SEM (cell line): ENCODE measurements around the gene PTPRZ1.

GRCh38 chr7:116955681-116956501 is 2.6 kb downstream of the ST7 start:
- PRO-cap = no peak

DNA sequence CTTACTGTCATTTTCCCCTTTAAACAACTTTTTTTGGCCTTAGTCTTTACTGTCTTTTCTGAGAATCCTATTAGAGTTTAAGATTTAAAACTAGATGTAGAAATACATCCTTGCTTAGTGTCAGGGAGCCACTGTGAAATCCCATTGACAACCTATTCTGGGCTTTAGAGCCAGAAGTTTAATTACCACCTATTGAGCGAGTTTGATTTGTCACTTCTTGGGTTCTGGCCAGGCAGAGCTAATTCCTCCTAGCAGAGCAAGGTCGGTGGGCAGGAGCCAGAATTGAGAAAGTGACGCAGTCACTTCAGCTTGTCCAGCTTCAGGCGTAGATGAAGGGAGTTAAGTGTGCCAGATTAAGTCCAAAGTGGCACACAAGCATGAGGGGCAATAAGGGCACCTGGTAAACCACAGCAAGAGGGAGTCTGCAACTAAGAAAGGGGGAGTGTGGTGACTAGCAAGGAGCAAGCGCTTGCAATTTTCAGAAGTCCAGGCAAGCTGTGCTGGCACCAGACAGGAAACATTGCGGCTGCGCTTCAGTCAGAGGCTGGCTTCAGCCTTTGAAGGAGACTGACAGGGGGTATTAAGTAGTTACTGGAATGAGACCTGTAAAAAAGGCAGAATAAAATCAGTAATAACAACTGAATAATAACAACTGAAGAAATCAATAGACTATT is 119.4 kb downstream of the ST7 start:
- PRO-cap = no peak

GRCh38 chr7:117382009-117382321 is 45.3 kb downstream of the ASZ1 start:
- PRO-cap = no peak

GRCh38 chr7:117535166-117535483 is 55.3 kb downstream of the CFTR start:
- PRO-cap = no peak

- PRO-cap = no peak
Measured at GRCh38 chr7:117762235-117763149, 110.7 kb downstream of the CTTNBP2 start.

GRCh38 chr7:118007014-118007421 is 133.8 kb upstream of the CTTNBP2 start:
- PRO-cap = no peak

DNA sequence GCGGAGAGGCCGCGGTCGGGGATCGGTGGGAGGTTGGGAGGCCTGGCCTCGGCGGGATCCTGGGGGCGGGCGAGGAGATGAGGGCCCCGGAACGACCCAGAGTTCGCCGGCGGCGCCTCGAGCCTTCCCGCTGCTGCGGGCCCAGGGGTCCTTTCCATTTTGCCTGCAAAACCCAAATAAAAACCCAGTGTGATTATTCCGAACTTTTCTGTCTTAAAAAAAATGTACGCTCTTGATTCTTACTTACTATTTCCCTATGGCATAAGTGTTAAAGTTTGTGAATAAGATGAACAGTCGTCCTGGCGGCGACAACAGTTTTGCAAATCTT is 294 bp downstream of the LSM8 start:
- PRO-cap = no peak

DNA sequence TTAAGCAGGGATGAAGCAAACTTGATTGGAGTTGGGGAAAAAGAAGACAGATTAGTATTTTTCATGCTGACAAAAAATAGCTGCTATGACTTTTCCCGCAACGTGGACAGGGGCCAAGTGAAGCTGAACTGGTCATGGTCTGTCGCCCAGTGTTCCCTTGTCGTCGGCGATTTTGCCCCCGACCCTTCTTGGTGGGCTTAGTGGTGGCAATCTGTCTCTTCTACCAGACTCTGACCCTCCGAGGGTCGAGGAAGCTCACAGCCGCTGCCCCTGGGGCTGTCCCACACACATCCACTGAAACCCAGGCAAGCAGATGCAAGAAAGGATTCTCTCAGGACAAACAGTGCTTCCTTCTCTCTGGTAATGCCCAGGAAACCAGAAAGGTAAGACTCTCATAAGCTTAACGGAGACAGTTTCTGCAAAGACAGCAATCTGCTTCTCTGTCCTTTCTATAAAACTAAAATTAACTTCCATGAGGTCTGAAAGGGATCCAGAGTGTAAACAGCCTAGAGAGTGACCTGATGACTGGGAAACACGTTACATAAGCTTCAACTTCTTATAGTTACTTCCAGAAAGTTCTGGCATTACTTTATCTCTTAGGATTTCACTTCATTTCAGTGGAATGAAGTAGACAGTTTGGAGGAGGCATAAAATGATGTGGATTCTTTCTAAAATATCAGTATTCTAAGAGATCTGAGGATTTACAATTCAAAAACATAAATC is 1.1 kb downstream of the CPED1 start:
- PRO-cap = no peak

GRCh38 chr7:121049092-121050578 is 61.1 kb downstream of the CPED1 start:
- PRO-cap = no peak

- PRO-cap = no peak
Measured at GRCh38 chr7:121103531-121103849, 115.0 kb downstream of the CPED1 start.

GRCh38 chr7:121157148-121158116 is 168.9 kb downstream of the CPED1 start:
- PRO-cap = no peak

- PRO-cap = no peak
Measured at GRCh38 chr7:121394252-121395258, 1.6 kb downstream of the FAM3C start.

- PRO-cap = no peak
Measured at GRCh38 chr7:121872607-121873335, at the start of gene PTPRZ1. PTPRZ1 (plus strand) TSS chr7:121873161.

DNA sequence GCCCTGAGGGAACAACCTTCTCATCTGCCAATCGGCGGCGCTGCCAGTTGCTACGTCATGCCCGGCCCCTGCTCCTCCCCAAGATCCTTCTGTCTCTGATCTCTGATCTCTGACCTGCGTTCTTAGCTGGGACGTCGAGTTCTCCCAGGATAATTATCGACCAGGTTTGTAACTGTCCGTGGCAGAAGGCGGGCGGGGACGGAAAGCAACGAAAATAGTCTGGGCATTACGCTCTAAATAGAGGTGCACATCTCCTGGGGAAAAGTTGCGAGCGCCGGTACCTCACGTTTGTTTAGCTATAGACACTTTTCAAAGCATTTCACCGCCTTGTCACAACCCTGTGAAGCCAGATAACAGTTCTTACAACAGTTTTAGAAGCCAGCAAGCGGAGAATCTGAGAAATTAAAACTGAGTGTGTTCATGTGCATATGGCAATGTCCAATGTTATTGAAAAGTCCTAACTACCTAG is 318 bp upstream of the AASS start:
- PRO-cap = bidirectional peak, plus-strand start at position 105 of the sequence, minus-strand start outside the sequence

- PRO-cap = no peak
Measured at GRCh38 chr7:122305325-122306517, 1.2 kb upstream of the FEZF1 start.

DNA sequence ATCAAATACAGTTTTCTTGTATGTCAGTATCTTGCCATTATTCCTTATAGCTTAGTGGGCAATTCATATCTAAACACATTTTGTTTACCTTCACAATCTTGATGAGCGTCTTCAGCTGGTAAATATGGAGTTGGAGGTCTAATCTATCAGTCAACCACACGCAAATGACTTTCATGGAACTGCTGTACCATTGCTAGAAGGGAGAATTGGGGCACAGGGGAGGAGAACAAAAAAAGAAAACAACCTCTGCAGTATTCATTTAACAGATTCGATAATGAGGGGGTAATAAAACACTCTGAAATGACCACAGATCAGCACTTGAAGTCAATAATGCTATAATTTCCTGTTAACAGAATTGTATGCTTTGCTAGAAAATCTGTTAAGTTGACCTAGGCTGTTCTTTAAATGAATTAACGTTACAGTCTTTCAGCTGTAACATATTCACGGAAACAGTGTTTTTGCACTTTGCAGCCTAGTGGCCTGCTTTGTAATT is 20.9 kb upstream of the FEZF1 start:
- PRO-cap = no peak

- PRO-cap = no peak
Measured at GRCh38 chr7:122817392-122817922, 68.8 kb downstream of the CADPS2 start.

DNA sequence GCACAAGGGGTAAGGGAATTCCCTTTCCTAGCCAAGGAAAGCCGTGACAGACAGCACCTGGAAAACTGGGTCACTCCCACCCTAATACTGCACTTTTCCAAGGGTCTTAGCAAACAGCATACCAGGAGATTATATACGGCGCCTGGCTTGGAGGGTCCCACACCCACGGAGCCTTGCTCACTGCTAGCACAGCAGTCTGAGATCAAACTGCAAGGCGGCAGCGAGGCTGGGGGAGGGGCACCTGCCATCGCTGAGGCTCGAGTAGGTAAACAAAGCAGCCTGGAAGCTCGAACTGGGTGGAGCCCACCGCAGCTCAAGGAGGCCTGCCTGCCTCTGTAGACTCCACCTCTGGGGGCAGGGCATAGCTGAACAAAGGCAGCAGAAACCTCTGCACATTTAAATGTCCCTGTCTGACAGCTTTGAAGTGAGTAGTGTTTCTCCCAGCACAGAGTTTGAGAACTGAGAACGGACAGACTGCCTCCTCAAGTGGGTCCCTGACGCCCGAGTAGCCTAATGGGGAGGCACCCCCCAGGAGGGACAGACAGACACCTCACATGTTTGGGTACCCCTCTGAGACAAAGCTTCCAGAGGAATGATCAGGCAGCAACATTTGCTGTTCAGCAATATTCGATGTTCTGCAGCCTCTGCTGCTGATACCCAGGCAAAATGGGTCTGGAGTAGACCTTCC is 51.6 kb downstream of the CADPS2 start:
- PRO-cap = no peak

DNA sequence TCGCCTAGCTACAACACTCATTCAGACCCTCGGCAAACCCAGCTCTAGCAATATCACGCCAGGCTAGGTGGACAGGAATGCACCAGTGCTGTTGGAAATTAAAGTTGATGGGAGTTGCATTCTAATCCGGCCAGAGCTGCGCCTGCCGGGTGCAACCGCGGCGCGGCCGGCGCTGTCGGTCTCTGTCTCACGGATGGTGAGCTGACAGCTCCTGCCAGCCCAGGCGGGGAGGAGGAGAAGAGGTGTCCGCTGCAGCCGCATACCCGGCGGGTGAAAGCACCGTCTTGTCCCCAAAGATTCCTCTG is 740 bp downstream of the CADPS2 start:
- PRO-cap = no peak

DNA sequence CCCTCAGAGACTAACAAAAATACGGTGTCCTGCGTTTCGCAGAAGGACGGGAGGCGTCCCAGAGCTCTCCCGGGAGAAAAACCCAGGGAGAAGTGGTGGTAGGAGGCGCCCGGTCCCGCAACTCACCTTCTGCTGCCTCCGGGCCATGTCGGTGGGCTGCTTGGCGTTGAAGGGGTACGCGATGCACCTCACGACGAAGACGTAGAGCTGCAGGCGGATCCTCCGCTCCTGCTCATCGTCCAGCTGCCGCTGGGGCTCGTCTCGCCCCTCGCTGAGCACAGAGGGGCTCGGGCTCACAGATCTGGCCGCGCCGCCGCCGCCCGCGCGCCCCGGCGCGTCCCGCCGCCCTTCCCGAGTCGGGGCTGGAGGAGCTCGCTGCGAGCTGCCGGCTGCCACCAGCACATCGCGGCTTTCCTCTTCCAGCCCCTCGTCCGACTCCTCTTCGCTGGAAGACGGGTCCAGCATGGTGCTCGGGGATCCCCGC is 345 bp downstream of the CADPS2 start:
- PRO-cap = bidirectional peak, plus-strand start at position 278 of the sequence, minus-strand start at position 273 of the sequence